ENCODE results near the genes GPX8 and DDX4.

DNA sequence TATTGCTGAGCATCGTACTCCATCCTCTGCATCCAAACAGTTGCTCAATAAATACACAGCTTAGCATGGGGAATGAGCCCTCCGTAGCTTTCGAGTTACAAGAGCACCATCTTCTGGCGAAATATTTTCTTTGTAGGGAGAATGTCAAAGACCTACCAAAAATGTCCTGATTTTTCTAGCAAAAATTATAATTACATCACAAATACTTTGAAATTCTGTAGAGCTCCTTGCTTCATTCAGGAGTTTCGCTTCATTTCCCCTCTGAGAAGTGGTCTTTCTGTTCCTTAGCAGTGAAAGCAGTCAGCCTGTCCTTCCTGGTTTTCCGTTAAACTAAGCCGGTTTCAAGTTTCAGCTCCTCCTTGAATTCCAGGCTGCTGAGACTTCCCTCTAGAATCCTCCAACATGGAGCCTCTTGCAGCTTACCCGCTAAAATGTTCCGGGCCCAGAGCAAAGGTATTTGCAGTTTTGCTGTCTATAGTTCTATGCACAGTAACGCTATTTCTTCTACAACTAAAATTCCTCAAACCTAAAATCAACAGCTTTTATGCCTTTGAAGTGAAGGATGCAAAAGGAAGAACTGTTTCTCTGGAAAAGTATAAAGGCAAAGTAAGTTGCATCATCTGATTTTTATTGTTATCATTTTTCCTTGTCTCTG lies at the start of gene GPX8:
TSS of gene GPX8 (plus strand) at position 381 of the 655 bp plus-strand sequence.
- PRO-cap = bidirectional peak, plus-strand start at position 429 of the sequence, minus-strand start at position 334 of the sequence

DNA sequence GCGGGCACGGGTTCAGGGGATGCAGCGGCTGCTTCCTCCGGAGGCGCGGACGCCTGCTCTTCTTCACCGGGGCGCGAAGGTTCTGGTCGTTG lies 189 bp downstream of the CCNO start:
- PRO-cap = no peak

DNA sequence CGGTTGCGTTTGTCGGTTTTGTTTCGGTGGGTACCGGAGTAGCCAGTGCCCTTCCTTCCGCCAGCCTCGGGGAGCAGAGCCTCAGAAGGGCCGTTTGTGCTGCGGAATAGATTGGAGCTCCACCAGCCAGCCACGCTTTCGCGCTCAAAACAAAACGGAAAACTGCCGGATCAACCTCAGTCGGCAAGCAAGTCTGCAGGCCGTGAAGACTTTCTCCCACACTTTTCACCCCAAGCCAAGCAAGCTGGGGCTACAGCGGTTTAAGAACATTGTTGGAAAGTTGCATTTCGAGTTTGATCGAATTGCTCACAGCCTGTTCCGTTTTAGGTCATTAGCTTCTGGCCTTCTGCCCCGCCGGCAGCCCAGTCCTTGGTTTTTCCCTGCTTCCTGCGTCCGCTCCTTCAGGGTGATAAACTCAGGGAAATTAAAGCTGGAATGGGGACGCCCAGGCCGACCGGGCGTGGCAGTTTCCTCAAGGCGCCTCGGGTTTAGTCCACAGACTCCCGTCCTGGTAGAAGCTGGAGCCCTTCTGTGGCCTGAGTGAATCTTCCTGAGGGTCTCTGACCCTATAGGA lies 832 bp upstream of the CCNO start:
- PRO-cap = no peak

DNA sequence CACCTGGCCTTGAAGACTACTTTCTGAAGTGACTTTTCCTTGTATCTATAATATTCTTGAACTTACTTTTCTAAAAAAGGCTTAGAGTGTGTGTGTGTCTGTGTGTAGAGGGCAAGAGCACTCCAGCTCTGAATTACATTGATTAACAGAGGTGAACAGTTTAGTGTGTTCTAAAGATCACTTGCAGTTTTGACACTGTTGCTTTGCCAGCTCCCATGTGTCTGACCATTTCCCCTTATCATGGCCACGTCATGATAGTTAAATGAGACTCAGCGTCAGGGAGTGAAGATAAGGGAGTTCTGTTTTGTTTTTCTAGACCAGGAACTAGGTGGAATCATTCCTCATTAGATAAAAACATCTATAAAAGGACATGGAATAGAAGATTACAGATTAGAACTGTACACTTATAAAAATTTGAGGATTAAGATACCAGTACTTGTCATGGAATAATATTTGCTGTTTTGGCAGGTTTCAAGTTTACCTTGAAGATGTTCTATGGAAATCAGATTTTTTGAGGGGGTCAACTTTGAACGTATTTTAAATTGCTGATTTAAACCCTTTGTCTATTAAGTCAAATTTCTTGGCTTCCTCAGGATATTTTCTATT lies 82.7 kb downstream of the MTREX start:
- PRO-cap = no peak

- PRO-cap = no peak
Observed at GRCh38 chr5:55509830-55510087, 25.0 kb downstream of the PLPP1 start.

- PRO-cap = no peak
Observed at GRCh38 chr5:55594495-55594805, 59.7 kb upstream of the PLPP1 start.

- PRO-cap = no peak
Observed at GRCh38 chr5:55737717-55738152, at the start of gene DDX4. DDX4 (plus strand) TSS chr5:55738061.

GRCh38 chr5:55922987-55923950 lies 71.5 kb downstream of the IL6ST start:
- PRO-cap = bidirectional peak, plus-strand start at chr5:55923284, minus-strand start at chr5:55923258

GRCh38 chr5:55951427-55951781 lies 43.4 kb downstream of the IL6ST start:
- PRO-cap = no peak

DNA sequence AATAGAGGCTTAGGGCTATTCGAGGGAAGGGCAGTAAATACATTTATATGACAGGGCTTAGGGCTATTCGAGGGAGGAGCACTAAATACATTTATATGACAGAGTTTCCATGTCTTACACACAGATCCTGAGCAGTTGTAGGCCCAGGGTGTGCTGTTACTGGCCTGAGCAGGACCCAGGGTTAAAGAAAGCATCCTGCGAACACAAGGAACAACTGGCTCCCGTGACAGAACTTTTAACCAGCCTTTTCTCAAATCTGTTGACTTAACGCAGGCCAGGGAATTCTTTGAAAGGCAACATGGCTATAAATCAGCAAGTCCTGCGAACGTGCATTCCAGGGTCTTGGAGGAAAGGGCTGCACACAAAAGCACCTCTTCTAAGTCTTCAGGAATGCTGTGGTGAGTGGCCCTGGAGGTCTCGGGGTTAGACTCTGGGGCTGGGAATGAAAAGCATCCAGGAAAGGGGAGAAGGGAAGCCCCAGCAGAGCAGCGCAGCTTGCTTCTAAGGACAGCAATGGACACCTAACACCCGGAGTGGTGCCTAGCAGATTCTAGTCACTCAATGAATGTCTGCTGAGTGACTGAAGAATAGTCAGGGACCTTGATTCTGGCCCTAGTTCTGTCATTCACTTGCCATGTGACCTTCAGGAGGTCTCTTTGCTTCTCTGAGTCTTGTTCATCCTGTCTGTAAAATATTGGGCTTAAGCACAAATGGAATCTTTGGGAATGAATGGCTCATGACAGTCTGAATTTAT lies 45.3 kb upstream of the ANKRD55 start:
- PRO-cap = no peak

DNA sequence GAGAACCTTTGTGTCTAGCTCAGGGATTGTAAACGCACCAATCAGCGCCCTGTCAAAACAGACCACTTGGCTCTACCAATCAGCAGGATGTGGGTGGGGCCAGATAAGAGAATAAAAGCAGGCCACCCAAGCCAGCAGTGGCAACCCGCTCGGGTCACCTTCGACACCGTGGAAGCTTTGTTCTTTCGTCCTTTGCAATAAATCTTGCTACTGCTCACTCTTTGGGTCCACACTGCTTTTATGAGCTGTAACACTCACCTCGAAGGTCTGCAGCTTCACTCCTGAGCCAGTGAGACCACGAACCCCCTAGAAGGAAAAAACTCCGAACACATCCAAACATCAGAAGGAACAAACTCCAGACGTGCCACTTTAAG lies 63.2 kb upstream of the ANKRD55 start:
- PRO-cap = no peak

DNA sequence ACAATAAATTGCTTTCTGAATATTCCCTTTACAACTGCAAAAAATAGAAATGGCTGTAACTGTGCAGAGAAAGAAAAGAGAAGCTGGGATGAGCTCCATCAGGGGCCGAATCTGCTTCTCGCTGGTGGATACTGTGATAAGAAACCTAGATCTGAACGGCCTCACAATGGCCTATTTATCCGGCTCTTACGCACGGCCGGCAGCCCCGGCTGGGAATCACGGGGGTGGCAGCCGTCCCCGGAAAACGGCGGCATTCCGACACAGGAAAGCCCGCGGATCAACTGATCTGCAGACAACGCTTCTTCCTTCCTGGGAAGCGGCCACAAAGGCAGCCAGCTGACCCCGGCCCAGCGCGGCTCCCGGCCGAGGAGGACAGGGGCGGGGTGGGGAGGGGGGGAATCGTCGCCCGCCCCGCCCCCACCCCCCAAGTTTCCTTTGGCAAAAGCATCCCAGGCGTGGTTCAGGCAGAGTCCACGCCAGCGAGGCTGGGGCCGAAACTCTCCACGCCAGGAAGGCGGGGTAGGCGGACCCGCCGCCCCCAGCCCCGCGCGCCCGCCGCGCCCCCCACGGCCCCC lies 247.6 kb upstream of the ANKRD55 start:
- PRO-cap = no peak

DNA sequence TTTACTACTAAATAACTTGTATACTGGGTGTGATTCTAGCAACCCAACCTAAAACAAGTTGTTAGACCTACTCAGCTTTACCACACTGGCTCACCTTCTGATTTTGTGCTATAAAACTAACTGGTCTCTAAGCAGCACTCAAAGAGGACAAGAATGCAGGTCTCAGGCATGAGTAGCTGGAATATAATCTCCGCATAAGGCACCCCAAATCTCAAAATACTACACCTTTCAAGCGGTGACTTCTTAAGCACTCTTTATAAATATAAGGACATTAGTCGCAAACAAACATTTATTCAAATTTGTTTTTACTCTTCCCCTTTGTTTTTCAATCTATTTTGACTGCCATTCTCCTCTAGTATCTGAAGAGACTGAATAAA lies 202.4 kb upstream of the MAP3K1 start:
- PRO-cap = no peak

- PRO-cap = no peak
Observed at GRCh38 chr5:56698508-56699126, 116.7 kb upstream of the MAP3K1 start.

DNA sequence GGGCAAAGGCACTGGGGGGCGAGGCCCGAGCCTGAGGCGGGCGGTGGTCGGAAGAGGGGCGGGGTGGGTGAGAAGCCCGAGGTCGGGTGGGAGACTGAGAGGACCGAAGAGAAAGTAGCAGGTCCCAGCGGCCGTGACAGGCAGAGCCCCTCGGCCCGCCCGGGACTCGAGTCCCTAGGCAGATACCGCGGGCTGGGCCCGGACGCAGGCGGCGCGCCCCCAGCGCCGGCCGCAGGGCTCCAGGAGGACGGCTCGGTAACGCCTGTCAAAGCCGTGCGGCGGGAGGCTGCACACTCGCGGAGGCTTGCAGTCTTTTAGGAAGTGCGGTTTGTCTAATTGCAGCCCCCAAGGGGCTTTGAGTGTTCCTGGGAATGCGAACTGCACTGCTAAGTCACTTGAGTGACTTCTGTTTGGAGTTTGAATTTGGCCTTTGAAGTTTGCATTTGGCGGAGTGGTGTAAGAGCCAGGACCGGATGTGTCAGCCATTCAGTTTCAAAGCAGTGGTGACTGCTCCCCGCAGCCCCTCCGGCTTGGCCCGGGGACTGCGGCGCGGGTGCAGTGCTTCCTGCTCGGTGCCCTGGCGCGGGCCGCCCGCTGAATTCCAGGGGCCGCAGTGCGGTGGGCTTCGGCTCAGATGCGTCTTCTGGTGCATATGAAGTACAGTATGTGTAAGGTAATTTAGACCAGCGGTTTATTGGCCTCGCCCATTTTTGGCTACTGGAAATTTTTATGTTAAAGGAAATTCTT lies 1.3 kb downstream of the MAP3K1 start:
- PRO-cap = no peak

DNA sequence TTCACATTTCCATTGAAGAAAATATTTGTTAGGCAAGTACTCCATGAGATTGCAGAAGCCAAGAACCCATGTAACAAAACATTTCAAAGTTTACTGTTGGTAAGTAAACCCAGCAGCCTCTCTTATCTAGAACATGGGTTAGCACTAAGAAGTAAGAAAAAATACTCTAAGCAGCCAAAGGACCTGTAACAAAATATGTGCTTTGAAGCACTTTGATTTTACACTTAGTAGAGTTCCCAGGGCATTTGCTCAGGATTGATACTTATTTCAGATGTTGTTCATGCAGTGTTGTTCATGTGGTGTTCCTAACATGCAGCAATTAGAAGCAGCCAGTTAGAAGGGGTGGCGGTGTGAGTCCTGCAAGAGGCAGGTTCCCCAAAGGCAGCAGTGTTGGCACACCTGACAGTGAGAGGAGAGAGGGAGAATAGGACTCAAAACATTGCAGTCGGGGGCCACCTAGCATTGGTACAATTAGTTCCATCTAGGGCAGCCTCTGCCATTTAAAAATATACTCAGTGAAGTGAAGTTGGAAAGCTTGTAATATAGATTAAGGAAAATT lies 8.8 kb downstream of the MAP3K1 start:
- PRO-cap = no peak

- PRO-cap = no peak
Observed at GRCh38 chr5:57095150-57095557, 78.7 kb upstream of the GPBP1 start.

- PRO-cap = no peak
Observed at GRCh38 chr5:57445490-57445978, 37.1 kb downstream of the ACTBL2 start.

DNA sequence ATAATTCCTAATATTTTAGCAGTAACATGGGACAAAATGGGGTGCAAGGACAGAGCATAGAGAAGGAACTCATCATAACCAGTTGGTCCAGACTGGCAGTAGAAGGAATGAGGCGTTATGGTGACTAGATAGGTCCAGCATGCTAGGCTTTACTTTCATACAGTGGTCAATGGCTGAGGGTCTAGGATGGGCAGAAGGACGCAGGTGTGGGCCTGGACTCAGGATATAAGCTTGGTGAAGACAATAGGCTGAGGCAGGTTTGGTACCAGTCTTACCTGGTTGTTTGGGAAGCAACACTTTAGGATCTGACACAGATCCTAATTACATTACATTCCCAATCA lies 153.5 kb upstream of the ACTBL2 start:
- PRO-cap = no peak

- PRO-cap = no peak
Observed at GRCh38 chr5:57816307-57816581, 333.6 kb upstream of the ACTBL2 start.